Upper lobe of left lung (tissue), 5 donors: Measurements from ENCODE around the gene SCGB3A2.

DNA sequence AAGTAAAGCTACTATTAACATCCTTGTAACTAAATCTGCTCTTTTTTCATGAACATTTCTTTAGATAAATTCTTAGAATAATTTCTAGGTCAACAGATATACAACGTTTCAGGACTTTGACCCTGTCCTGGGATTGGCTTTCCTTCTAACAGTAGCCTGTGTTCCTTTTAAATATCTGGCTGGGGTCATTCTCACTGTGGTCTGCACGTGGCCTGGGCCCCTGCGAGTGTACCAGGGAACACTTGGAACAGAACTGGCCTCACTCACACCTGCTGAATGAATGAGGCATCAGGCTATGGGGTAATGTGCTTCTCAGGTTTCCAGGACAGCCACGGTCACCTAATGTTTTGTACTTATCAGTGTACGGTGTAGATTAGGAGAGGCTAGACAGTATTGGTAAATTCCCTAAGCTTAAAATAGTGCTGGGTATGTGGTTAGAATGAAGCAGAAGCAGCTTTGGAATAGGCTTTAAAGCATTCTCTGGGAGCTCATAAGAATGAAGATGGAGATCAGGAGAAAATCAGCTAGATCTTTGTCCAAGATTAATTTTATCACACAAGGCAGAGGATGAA is 267.7 kb downstream of the NR3C1 start:
- PRO-cap, 2 experiments = peak in 1 of 2 experiments; most common plus-strand start position 359 of the sequence (in 1); most common minus-strand start position 255 of the sequence (in 1)
- RAMPAGE, long total RNA, 4 experiments = no peak in any of the 4 experiments

GRCh38 chr5:143158667-143159370 is 244.7 kb downstream of the NR3C1 start:
- PRO-cap, 2 experiments = no peak in any of the 2 experiments
- RAMPAGE, long total RNA, 4 experiments = start-site peak on the plus strand in 1 of 4 experiments, at chr5:143158828-143158986 at its widest, 7 reads per replicate

GRCh38 chr5:143379380-143380114 is 23.9 kb downstream of the NR3C1 start:
- PRO-cap, 2 experiments = no peak in any of the 2 experiments
- RAMPAGE, long total RNA, 4 experiments = no peak in any of the 4 experiments

DNA sequence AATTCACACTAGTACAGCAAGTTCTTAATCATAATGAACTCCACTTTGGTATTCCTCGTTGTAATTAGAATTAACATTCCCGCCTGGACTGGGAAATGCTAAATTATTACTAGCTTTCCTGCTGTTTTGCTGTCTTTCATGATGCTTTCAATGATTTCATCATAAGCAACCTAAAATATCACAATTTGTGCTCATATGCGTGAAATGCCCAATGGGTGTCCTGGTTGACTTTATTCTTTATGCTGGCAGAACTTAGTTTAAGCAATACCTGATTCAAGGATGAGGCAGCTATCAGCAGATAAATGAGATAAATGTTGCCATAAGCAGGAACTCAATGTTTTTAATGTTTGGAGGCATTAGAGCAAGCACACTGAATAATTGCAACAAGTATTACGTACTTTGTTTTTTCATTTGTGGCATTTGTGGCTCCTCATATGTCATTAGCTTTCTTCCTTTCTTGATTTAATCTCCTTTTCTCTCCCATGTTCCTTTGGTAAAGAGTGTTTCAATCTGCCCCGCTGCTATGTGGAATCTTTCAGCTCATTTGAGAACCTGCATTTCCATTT is 6.3 kb upstream of the NR3C1 start:
- PRO-cap, 2 experiments = no peak in any of the 2 experiments
- RAMPAGE, long total RNA, 4 experiments = no peak in any of the 4 experiments

- PRO-cap, 2 experiments = no peak in any of the 2 experiments
- RAMPAGE, long total RNA, 4 experiments = no peak in any of the 4 experiments
Observed at GRCh38 chr5:143432648-143433558, 29.4 kb upstream of the NR3C1 start.

GRCh38 chr5:143433559-143434399 is 30.3 kb upstream of the NR3C1 start:
- PRO-cap, 2 experiments = no peak in any of the 2 experiments
- RAMPAGE, long total RNA, 4 experiments = no peak in any of the 4 experiments

- PRO-cap, 2 experiments = no peak in any of the 2 experiments
- RAMPAGE, long total RNA, 4 experiments = no peak in any of the 4 experiments
Observed at GRCh38 chr5:143629551-143630363, 182.2 kb upstream of the HMHB1 start.

- PRO-cap, 2 experiments = no peak in any of the 2 experiments
- RAMPAGE, long total RNA, 4 experiments = no peak in any of the 4 experiments
Observed at GRCh38 chr5:144189524-144190487, 19.1 kb downstream of the KCTD16 start.

DNA sequence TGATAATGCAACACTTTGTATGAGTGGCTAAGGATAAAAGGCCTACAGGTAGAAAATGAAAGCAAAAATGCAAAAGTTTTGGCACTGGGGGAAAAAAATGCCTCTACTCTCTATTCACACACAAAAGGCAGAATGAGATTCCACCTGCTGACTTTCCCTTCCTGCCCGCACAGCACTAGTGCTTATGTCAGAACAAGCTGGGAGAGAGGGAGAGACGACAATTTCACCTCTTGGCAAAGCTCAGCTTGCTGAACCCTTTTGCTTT is 1.6 kb downstream of the PPP2R2B start:
- PRO-cap, 2 experiments = no peak in any of the 2 experiments
- RAMPAGE, long total RNA, 4 experiments = no peak in any of the 4 experiments

GRCh38 chr5:147560843-147561400 is 51.1 kb upstream of the DPYSL3 start:
- PRO-cap, 2 experiments = no peak in any of the 2 experiments
- RAMPAGE, long total RNA, 4 experiments = no peak in any of the 4 experiments

GRCh38 chr5:147659396-147659777 is 123.1 kb downstream of the JAKMIP2 start:
- PRO-cap, 2 experiments = no peak in any of the 2 experiments
- RAMPAGE, long total RNA, 4 experiments = no peak in any of the 4 experiments

DNA sequence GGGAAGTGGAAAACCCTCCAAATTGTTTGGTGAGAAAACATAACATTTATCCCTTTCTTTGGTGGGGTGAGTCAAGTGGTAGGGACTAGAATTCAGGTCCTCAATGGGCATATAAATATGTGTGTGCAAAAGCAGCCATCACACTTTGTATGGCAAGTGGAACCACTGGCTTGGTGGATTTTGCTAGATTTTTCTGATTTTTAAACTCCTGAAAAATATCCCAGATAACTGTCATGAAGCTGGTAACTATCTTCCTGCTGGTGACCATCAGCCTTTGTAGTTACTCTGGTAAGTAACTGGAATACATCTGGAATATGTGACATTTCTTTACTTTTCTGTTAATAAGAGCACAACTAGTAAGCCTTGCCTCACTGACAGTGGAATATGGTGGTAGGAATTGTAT is at the start of gene SCGB3A2:
TSS of gene SCGB3A2 (plus strand) at position 141 of the 403 bp plus-strand sequence.
- PRO-cap, 2 experiments = peak in 1 of 2 experiments; most common plus-strand start position 141 of the sequence (in 1)
- RAMPAGE, long total RNA, 4 experiments = start-site peak on the plus strand in 3 of 4 experiments, centred at positions 139 to 152 of the sequence, 286 to 6,305 reads per replicate

- PRO-cap, 2 experiments = no peak in any of the 2 experiments
- RAMPAGE, long total RNA, 4 experiments = no peak in any of the 4 experiments
Observed at GRCh38 chr5:148118311-148118677, 50.1 kb upstream of the SPINK14 start.

GRCh38 chr5:148342920-148343417 is 7.6 kb downstream of the SPINK9 start:
- PRO-cap, 2 experiments = no peak in any of the 2 experiments
- RAMPAGE, long total RNA, 4 experiments = no peak in any of the 4 experiments

DNA sequence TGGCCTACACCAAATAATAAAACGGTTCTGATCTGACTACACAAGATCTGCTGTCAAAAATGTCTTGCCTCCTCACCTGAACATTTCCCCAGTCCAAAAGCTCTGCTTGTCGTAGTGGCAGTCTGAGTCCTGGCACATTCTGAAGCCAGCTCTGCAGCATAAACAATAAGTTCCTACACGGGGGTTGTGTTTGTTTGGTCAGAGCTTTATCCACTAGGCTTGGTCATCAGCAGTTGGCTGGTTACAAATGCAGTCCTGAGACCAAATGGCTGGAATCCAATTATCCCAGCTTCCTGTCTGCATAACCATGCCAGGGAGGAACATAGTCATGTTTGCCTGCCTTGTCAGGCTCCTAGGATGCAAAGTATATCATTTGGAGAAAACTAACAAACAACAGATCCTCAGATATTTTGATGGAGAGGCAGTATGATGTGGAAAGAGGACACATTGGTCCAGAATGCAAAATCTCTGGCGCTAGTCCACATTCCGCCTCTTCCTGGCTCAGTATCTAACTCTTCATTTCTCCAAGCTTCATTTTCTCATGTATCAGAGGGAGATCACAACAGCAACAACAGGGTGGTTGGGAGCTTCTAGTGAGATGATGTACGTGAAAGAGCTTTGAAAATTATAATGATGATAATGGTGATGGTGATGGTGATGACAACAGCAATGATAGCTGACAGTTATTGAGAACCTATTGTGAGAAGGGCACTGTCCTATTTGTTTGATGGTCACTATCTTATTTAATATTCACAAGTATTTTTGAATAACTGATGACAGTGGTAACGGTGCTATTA is 85.8 kb downstream of the FBXO38 start:
- PRO-cap, 2 experiments = no peak in any of the 2 experiments
- RAMPAGE, long total RNA, 4 experiments = no peak in any of the 4 experiments

DNA sequence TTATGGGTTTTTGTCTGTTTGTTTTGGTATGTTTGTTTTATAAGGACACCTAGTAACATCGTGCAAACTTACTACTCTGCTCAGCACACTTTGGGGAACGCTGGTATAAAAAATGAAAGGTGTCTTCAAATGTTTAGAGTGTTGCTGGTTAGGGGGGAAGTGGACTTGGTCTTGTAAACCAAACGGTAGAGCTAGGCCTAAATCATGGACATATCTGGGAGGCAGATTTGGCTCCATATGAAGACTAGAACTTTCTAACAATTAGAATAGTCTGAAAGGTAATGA is 15.3 kb downstream of the ADRB2 start:
- PRO-cap, 2 experiments = no peak in any of the 2 experiments
- RAMPAGE, long total RNA, 4 experiments = no peak in any of the 4 experiments

- PRO-cap, 2 experiments = peak in 1 of 2 experiments; most common minus-strand start chr5:148986808 (in 1)
- RAMPAGE, long total RNA, 4 experiments = no peak in any of the 4 experiments
Observed at GRCh38 chr5:148986493-148987160, 76.2 kb downstream of the SH3TC2 start.

GRCh38 chr5:149024415-149024689 is 38.5 kb downstream of the SH3TC2 start:
- PRO-cap, 2 experiments = no peak in any of the 2 experiments
- RAMPAGE, long total RNA, 4 experiments = no peak in any of the 4 experiments

DNA sequence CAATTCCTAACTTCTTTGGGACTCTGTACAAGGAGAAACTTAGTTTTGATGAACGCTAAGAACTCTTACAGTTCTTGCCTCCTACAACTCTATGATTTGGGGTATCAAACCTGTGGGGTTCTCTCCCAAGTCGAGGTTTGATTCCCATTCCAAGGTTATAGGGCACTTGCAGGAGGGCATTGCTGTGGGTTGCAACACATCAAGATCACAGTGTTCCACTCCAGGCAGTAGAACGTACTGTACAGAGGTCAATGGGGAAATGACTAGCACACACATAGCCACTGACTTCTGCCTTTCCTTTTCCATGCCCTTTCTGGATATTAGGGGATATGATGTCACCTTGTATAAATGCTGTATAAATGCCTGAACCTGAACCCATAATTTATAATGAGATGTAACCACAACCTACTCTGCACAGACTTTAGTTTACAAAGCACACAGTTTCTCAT is 5.9 kb upstream of the ABLIM3 start:
- PRO-cap, 2 experiments = no peak in any of the 2 experiments
- RAMPAGE, long total RNA, 4 experiments = no peak in any of the 4 experiments

DNA sequence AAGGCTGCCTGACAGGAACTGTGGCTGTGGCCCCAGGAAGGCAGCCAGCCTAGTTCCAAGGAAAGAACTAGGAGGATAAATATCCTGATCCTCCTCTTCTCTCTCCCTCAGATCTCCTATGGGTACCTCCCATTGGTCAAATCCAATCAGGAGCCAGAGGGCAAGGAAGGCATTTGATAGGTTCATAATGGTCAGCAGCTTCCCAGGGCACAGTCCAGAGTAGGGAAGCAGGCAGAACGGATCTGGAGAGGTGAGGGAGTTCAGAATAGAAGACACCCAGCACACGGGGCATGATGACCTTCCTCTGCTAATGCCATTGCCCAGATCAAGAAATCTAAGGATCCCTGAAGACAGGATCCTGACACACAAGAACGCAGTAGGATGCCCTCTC is 8.6 kb downstream of the ABLIM3 start:
- PRO-cap, 2 experiments = peak in 1 of 2 experiments; most common plus-strand start position 212 of the sequence (in 1); most common minus-strand start position 69 of the sequence (in 1)
- RAMPAGE, long total RNA, 4 experiments = no peak in any of the 4 experiments